Cardiac atrium fibroblast (primary cell): ENCODE data around the genes LRRC20 and SGPL1.

GRCh38 chr10:70381811-70382716, at the start of gene LRRC20:
Gene LRRC20 (minus strand): TSS chr10:70382625.
- RAMPAGE, long total RNA: no peak

DNA sequence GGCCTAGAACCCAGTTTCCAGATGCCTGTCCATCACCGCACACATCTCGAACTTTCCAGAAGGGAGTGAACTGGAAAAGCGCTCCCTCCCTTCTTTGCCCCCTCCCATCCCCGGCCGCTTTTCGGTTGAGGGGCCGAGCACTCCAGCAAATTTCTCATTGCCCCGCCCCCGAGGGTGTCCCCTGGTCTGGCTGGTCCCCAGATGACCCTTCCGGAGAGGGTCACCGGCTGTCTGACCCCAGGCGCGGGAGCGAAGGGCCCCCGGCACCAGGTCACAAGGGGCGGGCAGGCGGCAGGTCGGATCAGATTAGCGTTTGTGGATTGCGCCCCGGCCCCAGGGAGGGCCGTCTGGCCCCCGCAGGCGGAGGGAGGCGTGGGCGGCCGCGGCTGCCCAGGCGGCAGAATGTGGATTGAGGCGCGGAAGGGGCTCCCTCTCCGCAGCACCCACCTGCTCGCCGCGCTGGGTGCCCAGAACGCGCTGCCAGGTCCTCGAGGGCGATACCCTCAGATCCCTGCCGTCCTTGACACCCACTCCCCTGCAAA, 1.2 kb downstream of the NODAL start:
- RAMPAGE, long total RNA: no peak

- RAMPAGE, long total RNA: no peak
These were observed 15.4 kb downstream of the PALD1 start for GRCh38 chr10:70493997-70494265.

DNA sequence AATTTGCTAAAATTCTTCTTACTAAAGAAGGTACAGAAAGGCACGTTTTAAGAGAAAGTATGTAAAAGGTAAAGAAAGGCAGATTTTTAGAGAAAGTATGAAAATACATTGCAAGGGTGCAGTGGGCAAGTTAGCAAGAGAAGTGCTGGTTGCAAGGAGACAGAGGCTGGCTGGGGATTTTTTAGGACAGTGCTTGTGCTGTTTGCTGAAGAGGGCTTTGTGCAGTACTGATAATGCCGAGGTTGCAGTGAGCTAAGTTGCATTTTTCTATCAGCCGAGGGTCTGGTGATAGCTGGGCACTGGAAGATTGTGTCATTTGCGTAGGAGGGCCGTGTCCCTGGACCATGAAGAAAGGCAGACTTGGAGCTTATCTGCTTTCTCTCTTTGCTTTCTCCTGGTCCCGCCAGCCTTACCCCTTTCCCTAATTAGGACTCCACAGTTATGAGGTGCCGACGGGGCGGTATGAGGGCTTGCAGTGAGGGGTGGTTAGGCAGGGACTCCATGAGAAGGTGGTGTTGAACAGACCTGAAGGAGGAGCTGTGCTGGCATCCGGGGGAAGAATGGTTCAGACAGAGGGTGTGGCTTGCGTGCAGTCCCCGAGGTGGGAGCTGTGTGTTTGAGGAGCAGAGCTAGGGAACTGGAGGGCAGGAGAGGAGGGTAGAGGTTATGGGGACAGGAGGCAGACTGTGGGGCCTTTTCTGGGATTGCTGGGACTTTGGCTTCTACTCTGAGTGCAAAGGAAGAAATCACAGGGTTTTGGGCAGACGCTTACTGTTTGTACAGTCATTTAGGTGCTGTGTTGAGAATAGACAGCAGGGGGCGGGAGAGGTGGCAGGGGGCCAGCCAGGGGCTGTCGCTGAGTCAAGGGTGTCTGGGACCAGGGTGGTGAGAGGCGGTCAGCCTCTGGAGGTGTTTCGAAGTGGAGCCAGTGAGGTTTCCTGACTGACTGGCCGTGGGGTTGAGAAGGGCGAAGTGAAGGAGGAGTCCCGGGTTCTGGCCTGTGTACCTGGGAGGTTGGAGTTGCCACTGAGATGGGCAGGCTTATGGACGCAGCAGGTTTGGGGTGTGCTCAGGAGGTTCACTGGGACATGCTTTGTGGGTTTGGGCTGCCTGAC, 43.5 kb downstream of the PRF1 start:
- RAMPAGE, long total RNA: no peak

- RAMPAGE, long total RNA: no peak
These were observed 7.8 kb upstream of the PRF1 start for GRCh38 chr10:70610308-70610820.

- RAMPAGE, long total RNA: no peak
These were observed 19.0 kb upstream of the ADAMTS14 start for GRCh38 chr10:70653313-70653757.

DNA sequence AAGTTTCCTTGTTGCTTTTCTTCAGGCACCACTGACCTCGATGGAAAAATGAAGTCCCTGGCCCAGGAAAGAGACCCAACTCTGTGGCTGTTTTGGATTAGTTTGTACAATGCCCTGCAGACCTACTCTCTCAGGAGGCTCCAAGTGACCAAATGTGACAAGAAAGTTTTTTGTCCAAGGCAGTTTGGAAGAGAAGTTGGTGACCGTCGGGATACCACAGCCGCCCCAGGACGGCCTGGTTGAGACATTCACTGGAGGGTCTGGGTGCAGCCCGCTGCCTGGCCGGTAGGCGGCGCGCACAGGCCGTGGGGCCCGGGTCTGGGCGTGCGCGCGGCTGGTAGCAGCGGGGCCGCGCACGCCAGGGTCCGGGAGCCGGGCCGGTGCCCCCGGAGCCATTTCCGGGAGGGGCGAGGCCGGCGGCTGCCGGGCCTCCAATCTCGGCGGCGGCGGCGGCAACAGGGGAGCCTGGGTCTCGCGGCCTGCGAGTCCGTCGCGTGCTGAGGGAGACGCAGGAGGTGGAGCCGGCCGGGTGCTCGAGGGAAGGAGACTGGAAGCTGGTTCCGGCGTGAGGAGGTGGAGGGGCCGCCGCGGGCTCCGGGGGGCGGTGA, at the start of gene SGPL1:
Gene SGPL1 (plus strand): TSS at position 395 of the 608 bp plus-strand sequence.
- RAMPAGE, long total RNA: no peak

- RAMPAGE, long total RNA: no peak
These were observed 78.9 kb downstream of the CDH23 start for GRCh38 chr10:71475514-71476132.

DNA sequence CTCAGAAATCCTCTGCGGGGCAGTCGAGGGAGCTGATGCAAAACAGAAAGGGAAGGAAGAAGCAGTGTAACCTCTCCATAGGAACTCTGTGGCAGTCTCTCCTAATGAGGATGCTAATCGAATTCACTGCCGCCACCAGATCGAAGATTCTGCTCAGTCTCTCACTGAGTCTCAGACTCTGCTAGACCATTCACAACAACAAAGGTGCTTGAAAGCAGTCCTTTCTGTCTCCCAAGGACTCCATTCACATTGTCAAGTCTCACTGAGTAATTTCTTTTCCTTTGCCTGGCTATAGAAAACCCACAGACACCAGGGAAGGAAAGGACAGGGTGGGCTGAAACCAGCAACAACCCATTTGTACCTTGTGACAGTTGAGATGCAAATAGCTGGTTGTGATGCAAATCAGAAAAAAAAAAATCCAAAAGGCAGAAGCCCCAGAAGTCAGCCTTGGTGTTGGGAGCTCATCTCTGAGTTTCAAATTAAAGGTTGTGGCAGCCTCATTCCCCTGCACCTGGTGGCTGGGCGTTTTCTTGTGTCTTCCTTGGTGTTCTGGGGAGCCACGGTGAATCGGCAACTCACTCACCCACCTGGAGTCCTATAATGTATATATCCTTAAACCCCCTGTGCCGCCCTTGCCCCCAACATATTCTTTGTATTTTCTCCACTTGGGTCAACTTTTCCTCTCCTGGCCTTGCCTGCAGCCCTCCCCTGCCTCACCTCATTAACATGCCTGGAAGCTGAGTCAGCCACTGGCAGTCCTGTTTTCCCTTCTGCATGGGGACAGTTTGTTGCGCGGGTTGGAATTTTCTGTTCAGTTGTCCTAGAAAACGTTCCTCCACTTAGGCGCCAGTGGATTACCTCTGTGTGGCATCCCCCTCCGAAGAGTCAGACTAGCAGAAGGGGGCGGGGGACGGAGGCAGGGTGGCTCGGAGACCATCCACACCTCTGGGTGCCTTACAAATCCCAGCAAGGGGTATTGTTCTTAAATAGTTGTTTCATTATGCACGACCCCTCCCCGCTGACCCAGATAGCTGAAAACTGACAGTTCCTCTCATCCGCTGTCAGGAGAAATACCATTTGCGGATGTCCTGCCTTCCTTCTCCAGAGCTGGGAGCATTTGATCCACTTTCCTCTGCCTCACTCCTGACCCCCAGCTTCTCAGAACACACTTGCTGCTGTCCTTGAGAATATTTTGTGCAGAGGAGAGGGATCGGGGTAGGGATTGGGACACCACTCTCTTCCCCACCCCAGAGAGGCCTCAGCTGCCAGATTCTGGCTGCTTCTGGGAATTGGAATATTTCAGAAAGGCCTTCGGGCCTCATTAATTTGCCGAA, 97.5 kb downstream of the C10orf105 start:
- RAMPAGE, long total RNA: no peak

DNA sequence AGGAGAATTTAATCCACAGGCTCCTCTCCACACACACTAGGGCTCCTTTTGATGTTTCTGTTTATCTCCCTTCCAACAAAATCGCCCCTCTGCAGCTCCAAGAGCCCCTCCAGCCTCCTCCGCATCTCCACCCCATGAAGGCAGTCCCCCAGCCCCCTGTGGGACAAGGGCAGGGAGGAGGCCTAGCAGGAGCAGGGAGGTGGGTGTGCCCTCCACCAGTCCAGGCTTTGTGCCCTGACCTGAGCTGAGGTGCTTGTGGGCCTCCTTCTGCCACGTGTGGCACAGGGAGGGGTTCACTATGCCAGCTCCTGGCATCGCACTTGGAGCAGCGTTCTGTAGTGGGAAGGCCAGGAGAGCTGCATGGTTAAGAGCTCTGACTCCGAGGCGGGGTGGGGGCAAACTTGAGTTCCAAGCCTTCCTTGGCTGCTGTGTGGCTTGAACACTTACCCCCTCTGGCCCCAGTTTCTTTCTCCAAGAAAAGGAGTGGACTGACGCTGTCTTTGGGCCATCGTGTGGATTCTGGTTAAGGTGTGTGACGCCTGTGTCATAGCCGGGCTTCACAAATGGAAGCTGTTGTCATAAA, 80.3 kb downstream of the C10orf105 start:
- RAMPAGE, long total RNA: no peak

DNA sequence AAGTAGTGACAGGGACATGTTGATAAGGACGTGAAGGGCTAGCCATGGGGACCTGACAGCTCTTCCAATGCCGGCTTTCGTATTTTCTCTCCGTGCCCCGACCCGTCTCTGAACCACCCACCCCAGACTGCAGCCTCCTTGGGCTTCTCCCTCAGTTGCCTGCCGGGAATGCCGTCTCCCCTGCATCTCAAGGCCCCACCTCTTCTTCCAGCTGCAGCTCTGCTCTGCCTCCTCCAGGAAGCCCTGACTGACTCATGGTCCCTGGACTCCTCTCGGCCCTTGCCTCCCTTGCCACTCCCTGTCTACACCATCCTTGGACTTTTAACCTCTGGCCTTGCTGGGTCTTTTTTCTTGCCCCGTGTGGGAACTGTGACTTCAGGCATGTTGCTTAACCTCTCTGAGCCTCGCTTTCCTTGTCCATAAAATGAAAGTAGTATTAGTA, 56.3 kb downstream of the C10orf105 start:
- RAMPAGE, long total RNA: no peak

GRCh38 chr10:71744408-71745241, 25.0 kb upstream of the C10orf105 start:
- RAMPAGE, long total RNA: no peak

DNA sequence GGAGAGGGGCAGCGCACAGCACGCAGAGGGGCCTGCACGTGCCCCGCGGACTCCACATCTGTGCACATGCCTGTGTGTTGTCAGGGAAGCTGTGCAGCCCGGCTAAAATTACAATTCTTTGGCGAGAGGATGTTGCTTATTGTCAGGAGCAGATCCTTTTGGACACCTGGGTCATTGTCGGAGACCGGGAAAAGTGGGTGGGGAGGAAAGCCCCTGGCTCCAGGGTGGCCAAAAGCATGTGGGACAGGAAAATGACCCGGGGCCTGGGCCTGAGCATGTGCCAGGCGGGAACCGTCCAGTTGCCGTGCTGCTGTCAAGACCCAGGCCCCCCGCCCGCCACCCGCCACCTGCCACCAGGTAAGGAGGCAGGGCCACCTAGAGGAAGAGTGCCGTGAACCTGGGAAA, 7.3 kb downstream of the VSIR start:
- RAMPAGE, long total RNA: no peak

DNA sequence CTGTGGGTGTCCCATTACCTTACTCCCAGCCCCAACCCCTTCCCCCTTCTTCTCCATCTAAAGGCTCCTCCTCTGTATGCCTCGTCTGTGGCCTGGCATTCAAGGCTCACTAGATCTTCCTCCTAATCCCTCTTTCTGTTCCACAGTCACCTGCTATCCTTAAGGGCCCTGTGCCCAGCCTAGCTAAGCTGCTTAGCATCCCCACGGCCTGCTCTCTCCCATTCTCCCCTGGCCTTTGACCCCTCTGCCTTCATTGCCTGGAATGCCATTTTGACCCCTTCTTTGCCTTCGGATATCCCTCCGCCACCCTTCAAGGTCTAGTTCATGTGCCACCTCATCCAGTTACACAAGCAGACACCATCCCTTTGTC, 35.3 kb upstream of the VSIR start:
- RAMPAGE, long total RNA: no peak

DNA sequence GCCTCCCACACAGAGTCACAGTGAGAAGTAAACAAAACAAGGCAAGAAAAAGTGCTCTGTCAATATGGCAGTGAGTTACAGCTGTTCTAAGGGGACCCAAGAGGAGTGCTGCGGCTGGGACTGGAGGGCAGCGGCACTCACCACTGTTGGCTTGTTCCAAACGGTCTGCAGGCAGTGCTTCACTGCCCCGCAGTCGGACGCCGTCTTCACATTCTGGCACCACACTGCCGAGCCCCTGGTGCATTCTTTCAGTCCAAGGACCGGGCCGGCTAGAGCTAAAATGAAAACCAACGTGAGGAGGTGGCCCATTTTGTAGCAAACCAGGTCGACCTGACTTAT, 16.9 kb downstream of the PSAP start:
- RAMPAGE, long total RNA: no peak

DNA sequence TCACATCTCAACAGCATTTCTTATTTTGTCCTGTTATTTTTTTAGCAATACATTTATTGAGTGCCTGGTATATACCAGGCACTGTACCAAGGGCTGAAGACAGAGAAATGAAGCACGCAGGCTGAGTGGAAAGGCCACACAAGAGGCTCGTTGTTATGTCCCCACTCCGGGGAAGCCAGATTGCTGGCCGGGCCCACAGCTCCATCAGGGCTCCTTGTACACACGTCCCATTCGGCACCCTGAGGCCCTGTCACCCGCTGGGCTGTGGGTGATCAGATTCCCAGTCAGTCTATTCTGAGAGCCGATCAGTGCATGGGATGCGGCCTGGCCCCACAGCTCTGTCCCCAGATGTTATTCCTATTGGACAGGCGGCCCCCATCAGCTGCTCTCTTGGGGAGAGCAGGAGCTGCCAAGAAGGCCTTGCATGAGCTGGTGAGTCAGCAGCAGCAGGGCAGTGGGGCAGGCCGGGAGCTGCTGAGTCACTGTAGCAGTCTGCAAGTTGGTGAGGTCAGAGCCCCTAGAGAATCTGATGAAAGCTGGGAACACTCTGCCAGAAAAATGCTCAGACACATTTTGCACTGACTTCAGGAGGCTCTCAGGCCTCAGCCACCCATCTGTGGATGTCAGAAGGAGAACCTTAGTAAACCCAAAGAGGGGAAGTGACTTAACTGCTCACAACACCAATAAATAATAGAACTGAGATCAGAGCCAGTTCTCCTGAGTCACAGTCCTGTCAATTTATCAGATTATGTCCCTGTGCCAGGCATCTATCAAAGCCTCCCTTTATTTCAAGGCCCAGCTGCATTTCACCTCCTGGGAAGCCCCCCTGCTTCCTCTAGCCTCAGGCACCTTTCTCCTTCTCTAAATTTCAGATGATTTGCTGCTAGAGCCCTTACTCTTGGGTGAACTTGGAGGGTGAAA, 9.4 kb upstream of the PSAP start:
- RAMPAGE, long total RNA: no peak

GRCh38 chr10:71888578-71889447, 37.8 kb upstream of the PSAP start:
- RAMPAGE, long total RNA: no peak

- RAMPAGE, long total RNA: no peak
These were observed 52.6 kb upstream of the PSAP start for GRCh38 chr10:71903549-71904244.

GRCh38 chr10:71970699-71972024, 7.0 kb downstream of the CHST3 start:
- RAMPAGE, long total RNA: no peak

DNA sequence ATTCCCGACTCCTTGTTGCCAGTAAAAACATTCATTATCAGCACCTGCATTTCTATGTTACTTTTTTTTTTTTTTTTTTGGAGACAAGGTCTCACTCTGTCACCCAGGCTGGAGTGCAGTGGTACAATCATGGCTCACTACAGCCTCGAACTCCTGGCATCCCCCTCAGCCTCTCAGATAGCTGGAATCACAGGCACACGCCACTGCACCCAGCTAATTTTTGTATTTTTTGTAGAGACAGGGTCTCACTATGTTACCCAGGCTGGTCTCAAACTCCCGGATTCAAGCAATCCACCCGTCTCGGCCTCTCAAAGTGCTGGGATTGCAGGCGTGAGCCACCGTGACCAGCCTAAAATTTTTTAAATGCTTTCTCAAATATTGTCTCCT, 18.9 kb downstream of the SPOCK2 start:
- RAMPAGE, long total RNA: no peak